Cerebellum (tissue), 5 donors: ENCODE measurements around the gene LYRM7.

GRCh38 chr5:128017503-128018182 is 65.9 kb upstream of the SLC12A2 start:
- PRO-cap, 3 experiments: no peak in any of the 3 experiments
- RAMPAGE, long total RNA: no peak

GRCh38 chr5:128121579-128122046 is 38.0 kb downstream of the SLC12A2 start:
- PRO-cap, 3 experiments: no peak in any of the 3 experiments
- RAMPAGE, long total RNA: no peak

- PRO-cap, 3 experiments: no peak in any of the 3 experiments
- RAMPAGE, long total RNA: no peak
These were observed 105.0 kb downstream of the SLC12A2 start for GRCh38 chr5:128188361-128189263.

- PRO-cap, 3 experiments: no peak in any of the 3 experiments
- RAMPAGE, long total RNA: no peak
These were observed 188.5 kb downstream of the SLC12A2 start for GRCh38 chr5:128272052-128272516.

DNA sequence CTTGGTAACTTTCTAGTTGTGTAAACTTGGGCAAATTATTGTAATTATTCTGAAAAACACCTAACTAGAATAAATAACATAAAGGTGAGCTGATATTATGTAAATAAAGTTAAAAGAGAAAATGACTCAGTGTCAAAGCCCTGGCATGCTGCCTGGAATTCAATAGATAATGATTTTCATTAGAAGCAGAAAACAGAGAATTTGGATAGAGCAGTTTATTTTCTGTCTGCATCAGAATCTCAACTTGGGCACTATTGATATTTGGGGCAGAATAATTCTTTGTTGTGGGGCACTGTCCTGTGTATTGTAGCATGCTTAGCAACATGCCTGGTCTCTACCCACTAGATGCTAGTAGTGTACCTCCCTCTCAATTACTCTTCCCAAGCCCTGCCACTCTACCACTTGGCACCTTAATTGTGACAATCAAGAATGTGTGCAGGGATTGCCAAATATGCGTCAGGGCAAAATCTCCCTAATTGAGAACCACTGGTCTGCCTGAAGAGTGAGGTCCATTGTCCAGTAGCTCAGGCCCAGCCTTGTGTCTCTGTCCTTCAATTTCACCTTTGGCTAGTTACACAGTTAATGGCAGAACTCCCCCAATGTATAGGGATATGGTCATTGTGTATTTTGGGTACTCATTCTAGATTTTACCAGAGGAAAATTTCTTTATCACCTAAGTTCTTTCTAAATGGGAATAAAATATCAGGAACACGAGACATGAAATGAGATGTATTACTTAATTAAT is 44.5 kb upstream of the SLC27A6 start:
- PRO-cap, 3 experiments: no peak in any of the 3 experiments
- RAMPAGE, long total RNA: no peak

- PRO-cap, 3 experiments: no peak in any of the 3 experiments
- RAMPAGE, long total RNA: no peak
These were observed 1.7 kb upstream of the ISOC1 start for GRCh38 chr5:129092856-129093218.

DNA sequence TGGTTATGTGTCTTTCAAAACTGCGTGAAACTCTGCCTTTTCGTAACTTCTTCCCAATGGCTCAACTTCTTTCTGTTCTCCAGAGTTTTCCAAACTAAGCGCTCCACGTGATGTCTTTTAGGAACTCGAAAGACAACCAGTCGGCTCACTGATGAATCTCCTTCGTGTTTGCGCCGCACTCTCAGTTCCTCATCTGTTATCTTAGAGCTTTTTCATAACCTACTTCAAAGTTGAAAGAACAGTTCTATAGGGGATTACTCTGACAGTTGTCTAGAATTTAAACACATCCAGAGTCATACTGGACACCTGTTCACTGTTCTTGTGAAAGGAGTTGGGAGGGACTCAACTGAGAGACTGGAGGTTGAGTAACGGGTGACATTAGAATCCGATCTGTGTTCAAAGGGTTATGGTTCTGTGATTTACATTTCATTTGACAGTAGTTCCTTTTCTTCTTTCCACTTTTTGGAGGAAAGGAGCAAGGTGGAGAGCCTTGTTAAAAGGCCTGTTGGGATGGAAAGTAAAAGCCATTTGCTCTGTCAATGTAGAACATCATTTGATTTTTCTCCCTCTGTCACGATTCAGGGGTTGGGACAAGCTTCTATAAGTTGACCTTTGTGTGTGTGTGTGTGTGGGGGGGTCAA is 2.0 kb downstream of the ADAMTS19 start:
- PRO-cap, 3 experiments: no peak in any of the 3 experiments
- RAMPAGE, long total RNA: no peak

DNA sequence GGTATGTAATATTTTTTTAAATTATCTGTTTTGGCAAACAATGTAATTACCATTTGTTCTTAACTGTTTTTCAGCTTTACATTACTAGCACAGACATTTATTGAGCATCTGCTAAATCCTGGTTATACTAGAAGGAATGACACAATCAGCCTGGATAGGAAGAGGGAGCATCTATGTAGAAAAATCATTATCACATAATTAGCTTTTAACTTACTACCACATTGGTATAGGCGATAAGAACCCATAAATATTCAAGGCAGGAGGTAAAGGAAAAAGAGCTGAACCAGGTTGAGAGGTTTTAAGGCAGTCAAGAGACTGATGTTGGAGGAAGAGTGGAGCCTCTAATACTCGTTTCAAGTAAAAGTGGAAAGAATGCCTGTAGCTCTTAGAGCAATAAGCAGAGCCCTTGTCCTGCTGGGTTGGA is 47.6 kb downstream of the CHSY3 start:
- PRO-cap, 3 experiments: no peak in any of the 3 experiments
- RAMPAGE, long total RNA: no peak

GRCh38 chr5:131170395-131171446 is at the start of gene LYRM7:
TSS of gene LYRM7 (plus strand) at chr5:131170944.
- PRO-cap, 3 experiments: peak in 3 of 3 experiments; most common plus-strand start chr5:131170984 (in 2); most common minus-strand start chr5:131170706 (in 2)
- RAMPAGE, long total RNA: no peak

GRCh38 chr5:131274277-131274736 is 10.5 kb downstream of the CDC42SE2 start:
- PRO-cap, 3 experiments: no peak in any of the 3 experiments
- RAMPAGE, long total RNA: no peak

- PRO-cap, 3 experiments: peak in 1 of 3 experiments; most common plus-strand start chr5:131532501 (in 1); most common minus-strand start chr5:131532439 (in 1)
- RAMPAGE, long total RNA: no peak
These were observed 102.9 kb downstream of the RAPGEF6 start for GRCh38 chr5:131532111-131532606.

GRCh38 chr5:131646809-131647481 is 11.9 kb upstream of the RAPGEF6 start:
- PRO-cap, 3 experiments: no peak in any of the 3 experiments
- RAMPAGE, long total RNA: no peak

GRCh38 chr5:131716290-131716976 is 80.4 kb downstream of the FNIP1 start:
- PRO-cap, 3 experiments: no peak in any of the 3 experiments
- RAMPAGE, long total RNA: no peak

DNA sequence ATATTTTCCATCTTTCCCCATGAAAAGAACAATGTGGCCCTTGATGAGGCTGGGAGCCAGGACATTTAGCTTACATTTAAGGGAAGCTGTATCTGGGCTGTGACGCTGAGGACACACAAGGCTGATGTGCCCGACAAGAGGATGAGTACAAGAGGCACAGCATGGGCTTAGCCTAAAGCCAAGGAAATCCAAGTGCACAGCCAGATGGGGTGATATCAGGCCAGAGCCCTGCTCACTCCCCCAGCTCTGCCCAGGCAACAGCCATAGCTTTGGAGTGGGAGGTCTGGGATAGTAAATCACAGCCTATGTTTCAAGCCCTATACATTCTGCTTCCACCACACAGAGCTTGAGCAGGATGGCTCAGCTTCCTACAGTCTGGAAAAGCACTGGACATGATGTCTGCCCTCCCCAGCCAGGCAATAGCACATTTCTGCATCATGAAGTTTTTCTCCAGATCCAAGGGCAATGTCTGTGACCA is 28.0 kb downstream of the ACSL6 start:
- PRO-cap, 3 experiments: no peak in any of the 3 experiments
- RAMPAGE, long total RNA: no peak

DNA sequence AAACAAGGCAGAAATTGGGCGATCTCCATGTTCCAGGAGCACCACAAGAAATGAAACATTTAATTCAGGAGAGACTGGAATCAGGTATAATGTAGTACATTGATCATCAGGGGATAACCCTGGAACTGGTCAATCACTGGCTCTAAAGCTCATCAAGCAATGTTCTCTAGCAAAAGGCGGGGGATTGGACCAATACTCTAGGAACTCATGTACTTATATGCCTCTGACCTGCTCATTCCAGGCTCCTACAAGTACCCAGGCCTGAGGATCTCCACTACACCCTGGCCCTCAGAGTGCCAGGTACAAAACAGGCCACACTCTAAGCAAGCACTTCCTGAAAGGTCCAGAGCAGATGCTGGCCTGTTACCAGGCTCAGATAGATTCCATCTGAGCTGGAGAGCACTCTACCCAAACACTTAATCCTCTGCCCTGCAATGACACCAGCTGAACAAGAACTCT is 3.1 kb downstream of the P4HA2 start:
- PRO-cap, 3 experiments: no peak in any of the 3 experiments
- RAMPAGE, long total RNA: no peak

DNA sequence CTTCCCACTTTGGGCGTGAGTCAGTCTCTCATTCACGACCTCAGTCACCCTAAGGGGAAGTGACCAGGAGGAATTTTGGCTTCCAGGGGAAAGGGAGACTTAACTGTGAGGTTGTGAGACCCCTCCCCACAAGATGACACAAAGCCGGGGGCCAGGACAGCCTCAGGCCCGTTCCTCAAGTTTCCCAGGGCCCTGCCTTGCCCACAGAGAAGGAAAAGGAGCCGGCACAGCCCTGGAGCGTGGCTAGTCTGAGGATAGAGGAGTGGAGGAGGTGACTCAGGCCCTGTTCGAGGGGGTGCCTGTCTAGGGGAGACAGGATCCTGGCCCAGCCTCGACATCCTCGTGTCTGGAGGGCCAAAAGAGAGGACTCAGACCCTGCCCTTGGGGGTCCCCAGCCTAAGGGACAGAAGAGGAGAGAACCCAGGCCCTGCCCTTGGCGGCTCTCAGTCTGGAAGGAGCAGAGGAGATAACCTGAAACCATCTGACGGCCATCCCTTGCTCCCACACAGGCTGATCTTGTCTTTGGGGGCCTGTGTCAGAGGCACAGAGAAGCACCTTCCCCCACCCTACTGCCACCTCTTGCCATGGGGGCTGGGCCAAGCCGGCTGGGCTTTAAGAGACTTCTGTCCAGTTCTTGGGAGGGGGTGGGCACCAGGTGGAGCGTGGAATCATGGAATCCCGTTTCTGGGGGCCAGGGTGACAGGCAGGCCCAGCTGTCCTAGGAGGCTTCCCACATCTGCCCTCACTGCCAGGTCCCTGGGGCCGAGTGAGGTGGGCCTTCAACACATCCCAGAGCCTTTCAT is 1.0 kb downstream of the PDLIM4 start:
- PRO-cap, 3 experiments: no peak in any of the 3 experiments
- RAMPAGE, long total RNA: no peak

- PRO-cap, 3 experiments: no peak in any of the 3 experiments
- RAMPAGE, long total RNA: no peak
These were observed 16.5 kb downstream of the PDLIM4 start for GRCh38 chr5:132273979-132274477.

DNA sequence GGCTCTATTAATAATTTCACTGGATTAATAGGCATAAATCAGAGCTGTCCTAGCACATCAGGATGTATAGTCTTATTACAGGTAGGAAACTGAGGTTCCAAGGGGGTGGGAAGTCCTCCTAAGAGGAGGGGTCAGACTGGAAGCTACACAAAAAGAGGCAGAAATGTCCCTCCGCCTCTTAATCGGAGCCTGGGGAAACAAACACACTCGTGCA is 1.3 kb upstream of the SLC22A4 start:
- PRO-cap, 3 experiments: no peak in any of the 3 experiments
- RAMPAGE, long total RNA: no peak

DNA sequence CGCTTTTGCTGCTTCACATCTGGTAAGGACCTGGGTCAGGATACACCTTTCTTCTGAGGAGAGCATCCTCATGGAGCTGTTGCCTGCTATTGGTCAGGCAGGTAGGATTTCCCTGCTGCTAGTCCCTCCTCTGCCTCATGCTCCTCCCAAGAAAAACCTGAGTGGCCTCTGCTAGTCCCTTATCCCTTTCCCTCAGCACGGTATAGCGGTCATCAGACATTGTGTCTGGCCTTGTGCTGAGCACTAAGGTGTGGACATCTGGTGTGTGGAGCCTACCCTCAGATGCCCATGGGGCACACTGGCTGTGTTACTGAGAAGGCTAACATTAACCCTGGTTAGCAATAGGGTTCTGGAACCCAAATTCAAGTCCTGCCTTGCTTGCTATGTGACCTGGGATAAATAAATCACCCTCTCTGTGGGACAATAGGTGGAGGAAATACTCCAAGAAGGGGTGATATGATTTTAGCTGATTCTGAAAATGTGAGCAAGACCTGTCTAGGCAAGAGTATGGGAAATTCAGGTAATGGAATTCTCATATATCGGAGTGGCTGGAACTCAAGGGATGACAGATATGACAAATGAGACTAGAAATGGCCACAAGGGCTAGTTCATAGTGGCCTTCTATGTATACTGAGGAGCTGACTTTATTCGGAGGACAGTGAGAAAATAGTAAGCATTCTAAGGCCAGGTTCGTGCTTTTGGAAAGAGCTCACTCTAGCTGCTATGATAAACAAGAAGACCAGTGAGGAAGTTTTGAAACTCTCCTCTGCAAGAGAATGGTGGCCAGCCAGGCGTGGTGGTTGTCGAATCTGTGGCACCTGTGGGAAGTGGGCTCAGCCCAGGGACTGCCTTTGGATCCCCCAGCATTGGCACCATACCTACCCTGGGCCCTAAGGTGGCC is 1.8 kb downstream of the SLC22A4 start:
- PRO-cap, 3 experiments: no peak in any of the 3 experiments
- RAMPAGE, long total RNA: no peak

DNA sequence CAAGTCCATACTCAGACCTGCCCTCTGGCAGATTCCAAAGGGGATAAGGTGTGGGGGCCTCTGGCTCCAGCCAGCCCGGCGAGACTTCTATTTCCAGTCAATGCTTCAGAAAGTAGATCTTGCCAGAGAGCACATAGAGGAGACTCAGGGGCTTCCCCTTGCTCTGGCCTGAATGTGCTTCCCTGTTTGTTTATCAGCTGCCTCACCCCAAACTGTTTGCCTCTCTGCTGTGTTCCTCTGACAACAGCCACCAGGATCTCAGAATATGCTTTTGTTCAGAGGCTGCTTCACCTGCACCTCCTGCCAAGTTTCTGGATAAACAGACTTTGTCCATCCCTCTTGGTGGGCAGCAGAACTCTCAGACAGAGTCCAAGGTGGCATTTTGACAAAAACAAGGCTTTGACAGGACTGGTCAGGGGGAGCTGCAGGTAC is 7.7 kb downstream of the SLC22A4 start:
- PRO-cap, 3 experiments: no peak in any of the 3 experiments
- RAMPAGE, long total RNA: no peak